Tongue (tissue), 2 donors: ENCODE measurements around a stretch of chr10.

DNA sequence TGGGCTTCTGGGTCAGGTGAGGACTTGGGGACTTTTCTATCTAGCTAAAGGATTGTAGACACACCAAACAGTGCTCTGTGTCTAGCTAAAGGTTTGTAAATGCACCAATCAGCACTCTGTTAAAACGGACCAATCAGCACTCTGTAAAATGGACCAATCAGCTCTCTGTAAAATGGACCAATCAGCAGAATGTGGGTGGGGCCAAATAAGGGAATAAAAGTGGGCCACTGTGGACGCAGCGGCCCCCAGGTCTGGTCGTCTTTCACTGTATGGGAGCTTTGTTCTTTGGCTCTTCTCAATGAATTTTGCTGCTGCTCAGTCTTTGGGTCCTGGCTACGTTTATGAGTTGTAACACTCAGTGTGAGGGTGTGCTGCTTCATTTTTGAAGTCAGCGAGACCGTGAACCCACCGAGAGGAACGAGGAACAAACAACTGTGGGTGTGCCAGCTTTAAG, 171.1 kb downstream of the PTPN20 start:
- RAMPAGE, long total RNA = no peak

DNA sequence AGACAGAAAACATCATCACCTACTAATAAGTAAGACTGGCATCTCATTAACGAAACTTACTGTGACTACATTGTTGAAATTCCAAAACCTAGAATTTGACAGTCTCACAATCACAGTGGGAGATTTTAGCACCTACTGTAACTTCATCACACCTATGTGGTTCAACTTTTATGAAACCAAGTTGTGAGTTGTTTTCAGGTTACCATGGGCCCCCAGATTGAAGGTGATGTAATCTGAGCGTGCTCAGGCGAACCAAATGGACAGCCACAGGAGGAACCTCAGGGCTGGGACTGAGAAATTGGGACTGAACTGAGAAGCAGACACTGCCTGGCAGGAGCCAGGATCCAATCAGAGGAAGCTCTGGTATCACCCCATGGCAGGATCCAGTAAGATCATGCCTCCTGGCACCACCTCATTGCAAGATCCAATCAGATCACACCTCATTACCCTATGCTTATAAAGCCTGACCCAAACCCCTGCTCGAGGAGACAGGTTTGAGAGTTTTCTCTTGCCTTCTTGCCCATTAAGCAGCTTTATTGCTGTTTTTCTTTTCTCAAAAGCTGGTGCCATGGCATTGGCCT, 43.3 kb upstream of the GDF10 start:
- RAMPAGE, long total RNA = no peak

DNA sequence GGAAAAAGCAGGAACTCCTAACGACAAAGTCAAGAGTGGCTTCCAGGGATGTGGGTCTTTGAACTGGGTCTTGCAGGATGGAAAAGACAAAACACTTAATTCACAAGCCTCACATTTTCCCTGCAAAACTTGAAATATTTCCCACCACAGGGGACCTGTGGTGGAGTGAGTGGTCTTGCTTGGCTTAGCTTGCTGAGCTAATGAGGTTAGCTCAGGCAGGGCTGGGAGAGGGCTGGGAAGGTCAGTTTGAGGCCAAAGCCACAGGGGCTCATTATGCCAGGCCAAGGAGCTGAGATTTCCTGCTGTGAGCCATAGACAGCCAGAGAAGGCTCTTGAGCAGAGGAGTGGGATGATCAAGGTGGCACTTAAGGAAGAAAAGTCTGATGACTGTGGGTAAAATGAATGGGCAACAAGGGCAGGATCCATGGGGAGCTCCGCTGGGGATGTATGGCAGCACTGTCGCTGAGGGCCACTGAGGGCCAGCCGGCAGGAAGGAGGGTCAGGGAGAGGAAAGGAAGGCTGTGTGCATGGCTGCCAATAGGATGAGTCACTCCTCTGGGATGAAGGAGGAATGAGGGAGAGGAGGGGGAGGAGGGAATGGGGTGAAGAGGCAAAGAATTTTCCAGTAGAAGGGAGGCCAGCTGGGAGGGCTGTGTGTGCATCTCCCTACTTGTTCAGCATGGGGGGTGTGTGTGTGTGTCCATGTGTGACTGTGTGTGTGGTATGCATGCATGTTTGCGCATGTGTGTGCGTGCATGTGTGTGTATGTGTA, 18.6 kb upstream of the ZNF488 start:
- RAMPAGE, long total RNA = no peak

- RAMPAGE, long total RNA = no peak
Measured at GRCh38 chr10:47552797-47553763, 29.6 kb upstream of the AGAP9 start.

DNA sequence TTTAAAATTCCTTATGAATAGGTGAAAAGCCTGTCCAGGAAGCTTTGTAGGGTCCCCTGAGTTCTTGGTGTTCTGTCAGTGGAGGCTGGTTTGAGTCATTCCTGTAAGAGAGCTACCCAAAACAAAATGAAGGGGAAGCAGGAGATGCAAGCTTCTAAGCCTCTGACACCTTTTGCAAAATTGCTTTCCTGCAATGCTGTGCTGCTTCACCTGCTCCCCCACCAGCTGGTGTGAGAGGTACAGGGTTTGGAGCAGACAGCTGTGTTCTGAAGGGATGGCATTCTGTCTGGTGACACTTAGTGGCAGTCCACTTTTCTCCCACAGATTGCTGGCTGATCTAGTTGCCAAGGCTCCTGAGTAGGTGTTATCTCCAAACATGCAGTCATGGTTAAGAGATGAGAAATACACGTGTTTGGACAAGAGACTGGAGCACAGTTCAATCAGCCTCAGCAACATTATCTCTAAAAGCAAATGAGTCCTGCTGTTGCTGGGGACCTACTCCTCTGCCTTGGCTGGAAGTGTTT, 23.8 kb downstream of the NPY4R2 start:
- RAMPAGE, long total RNA = no peak

- RAMPAGE, long total RNA = no peak
Measured at GRCh38 chr10:48287563-48288611, 13.4 kb upstream of the FRMPD2 start.

DNA sequence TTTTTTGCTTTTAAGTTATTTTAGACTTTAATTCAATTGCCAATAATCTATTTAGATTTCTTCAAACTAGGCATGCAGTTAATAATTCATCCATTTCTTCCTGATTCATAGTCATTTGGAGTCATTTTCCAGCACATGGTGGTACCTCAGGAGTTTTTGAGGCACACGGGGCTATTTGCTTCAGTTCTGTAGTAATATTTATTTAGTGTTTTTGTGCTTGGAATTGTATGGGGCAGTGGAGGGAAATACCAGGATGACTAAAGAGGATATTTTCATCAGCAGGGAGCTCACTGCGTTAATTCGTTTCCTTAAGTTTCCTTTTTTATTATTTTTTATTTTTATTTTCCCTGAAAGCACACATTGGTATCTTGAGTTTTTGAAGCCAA, 57.5 kb downstream of the MAPK8 start:
- RAMPAGE, long total RNA = no peak

GRCh38 chr10:48431913-48432344, 125.5 kb downstream of the MAPK8 start:
- RAMPAGE, long total RNA = no peak

DNA sequence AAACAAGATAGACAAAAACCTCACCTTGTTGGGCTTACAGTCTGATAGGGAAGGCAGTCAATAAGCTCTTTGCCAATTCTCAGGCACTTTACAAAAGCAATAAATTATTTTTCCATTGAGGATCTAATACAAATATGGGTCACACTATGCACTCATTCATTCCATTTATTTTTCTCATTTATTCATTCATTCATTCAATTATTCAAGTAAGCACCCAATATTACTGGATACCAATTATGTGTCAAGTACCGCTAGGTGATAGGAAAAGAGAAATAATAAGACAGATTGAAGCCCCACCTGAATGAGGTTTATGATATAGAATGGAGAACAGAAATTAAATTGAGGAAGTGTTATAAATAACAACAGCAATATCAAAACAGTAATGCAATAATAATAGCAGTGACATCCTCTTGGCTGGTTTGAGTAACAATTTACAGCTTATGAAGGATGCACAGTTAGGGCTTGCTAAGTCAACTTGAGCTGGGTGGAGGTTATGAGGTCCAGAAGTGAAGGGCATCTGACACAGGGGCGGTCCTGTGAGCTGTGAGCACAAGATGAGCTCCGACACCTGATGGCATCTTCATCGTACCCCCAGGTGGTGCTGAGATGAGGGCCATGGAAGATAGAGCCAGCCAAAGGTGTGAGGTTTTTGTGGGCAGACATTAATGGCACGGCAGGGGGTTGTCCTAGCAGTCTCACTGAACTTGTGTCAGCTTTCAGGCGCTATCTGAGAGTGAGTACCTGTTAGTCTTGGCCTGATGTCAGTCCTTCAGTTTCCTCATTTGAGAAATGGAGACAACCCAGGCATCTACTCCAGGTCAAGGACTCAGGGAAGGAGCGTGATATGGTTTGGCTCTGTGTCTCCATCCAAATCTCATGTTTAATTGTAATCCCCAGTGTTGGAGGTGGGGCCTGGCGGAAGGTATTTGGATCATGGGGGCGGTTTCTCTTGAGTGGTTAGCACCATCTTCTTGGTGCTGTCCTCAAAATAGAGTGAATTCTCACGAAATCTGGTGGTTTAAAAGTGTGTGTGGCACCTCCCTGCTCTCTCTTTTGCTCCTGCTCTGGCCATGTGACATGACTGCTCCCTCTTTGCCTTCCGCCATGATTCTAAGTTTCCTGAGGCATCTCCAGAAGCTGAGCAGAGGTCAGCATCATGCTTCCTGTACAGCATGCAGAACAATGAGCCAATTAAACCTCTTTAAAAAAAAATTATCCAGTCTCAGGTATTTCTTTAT, 30.4 kb downstream of the ARHGAP22 start:
- RAMPAGE, long total RNA = no peak

- RAMPAGE, long total RNA = no peak
Measured at GRCh38 chr10:48623830-48624265, 19.0 kb upstream of the ARHGAP22 start.

GRCh38 chr10:48655393-48655914, 29.2 kb upstream of the WDFY4 start:
- RAMPAGE, long total RNA = no peak

GRCh38 chr10:48672757-48673270, 11.9 kb upstream of the WDFY4 start:
- RAMPAGE, long total RNA = no peak

DNA sequence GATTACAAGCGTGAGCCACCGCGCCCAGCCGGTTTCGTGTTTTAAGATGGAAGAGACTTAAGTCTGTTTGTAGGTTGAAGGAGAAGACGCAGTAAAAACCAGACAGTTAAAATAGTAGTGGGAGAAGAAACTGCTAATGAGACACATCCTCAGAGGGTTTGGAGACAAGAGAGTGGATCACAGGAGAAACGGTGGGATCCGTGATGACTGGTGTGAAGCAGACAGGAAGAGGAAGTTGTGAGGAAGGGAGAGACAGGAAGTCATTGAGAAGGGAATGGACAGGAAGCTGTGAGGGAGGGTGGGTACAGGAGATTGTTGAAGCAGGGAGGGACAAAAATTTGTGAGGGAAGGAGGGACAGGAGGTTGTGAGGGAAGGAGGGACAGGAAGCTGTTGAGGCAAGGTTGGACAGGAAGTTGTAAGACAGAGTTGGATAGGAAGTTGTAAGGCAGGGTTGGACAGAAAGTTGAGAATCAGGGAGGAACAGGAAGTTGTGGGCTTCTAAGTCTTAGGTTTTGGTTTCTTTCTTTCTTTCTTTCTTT, 115.6 kb downstream of the WDFY4 start:
- RAMPAGE, long total RNA = no peak

DNA sequence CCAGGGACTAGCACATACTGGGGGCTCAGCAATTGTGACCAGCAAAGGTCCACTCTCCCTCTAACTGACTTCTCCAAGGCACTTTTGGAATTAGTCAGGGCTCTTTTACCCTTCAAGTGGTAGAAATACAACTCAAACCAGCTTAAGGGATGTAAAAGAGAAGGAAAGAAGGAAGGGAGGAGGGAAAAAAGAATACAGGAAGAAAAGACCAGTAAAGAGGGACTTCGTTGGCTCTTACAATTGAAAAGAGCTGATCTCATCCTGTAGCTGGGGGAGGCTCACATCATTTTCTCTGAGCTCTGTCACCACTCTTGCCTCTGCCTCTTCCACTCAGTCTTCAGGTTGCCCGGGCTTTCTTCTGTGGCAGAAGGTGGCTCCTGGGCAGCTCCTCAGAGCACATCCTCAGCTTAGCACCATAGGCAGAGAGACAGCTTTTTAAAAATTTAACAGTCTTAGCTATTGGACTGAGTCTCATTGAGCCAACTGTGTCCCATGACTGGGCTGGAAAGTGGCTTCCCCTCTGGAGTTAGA, 119.0 kb downstream of the WDFY4 start:
- RAMPAGE, long total RNA = no peak

- RAMPAGE, long total RNA = no peak
Measured at GRCh38 chr10:49155081-49155962, 21.5 kb upstream of the FAM170B start.

- RAMPAGE, long total RNA = no peak
Measured at GRCh38 chr10:49299770-49300435, 933 bp downstream of the C10orf71 start.

GRCh38 chr10:49362757-49363062, 33.2 kb downstream of the DRGX start:
- RAMPAGE, long total RNA = no peak

DNA sequence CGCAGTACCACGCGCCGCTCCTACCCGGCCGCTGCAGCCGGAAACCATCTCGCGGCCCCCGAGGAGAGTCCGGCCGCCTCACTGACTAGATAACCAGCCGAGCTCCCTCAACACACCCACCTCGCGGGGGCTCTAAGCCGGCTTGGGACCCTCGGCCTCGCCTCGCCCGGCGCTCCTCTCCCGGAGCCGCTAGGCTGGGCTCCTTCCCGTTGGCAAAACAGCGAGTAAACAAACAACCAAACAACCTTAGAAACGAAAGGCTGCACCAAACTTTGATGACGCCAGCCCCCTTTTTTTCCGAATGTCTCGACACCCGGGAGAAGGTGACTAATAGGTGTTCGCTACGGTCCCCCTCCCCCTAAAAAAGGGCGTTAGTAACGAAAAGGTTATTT, 2.5 kb upstream of the DRGX start:
- RAMPAGE, long total RNA = no peak

DNA sequence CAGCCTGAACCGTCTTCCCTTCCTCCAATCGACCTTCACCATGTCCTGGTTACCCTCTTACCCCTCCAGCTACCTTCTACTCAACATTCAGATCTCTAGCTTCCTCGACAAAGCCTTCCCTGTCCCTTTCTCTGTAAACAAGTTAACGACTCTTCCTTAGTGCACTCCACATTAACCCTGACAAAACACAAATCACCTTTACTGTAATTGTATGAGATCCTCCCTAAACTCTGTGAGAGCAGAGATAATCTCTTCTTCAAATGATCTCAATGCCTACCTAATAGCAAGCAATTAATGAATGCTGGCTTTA, 42.9 kb downstream of the ERCC6 start:
- RAMPAGE, long total RNA = no peak

DNA sequence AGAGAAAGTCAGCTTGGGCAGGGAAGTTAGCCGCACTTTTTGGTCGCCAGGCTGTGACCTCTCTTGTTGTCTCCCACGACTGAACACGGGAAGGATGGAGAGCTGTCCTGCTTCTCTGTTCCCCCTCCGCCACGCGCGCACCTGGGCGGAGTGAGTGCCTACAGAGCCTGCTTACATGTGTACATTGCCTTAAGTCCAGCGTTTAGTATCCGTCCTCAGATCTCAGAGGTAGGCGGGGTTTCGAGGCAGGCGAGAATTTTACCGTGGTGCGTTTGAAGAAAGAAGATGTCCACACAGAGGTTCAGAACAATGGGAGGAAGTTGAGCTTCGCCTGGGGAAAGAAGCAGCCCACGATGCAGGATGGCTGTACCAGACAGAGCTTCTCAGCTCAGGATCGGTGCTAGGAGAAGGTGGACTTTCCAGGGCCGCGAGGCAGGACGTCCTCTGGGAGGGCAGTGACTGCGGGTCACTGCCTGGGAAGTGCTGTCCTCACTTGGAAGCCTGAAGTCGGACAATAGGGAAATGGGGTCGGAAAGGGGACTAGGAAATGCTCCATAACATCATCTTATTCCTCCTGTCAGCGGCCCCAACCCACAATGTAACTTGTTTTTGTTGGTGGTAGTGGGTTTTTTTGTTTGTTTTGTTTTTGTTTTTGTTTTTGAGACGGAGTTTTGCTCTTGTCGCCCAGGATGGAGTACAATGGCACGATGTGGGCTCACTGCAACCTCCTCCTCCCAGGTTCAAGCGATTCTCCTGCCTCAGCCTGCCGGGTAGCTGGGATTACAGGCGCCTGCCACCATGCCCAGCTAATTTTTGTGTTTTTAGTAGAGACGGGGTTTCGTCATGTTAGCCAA, 702 bp upstream of the ERCC6 start:
- RAMPAGE, long total RNA = no peak